Type B pancreatic cell (in vitro differentiated cells): ENCODE measurements around a stretch of chr20.

GRCh38 chr20:50369584-50369983 lies 140.6 kb upstream of the PTPN1 start:
- PRO-cap, result no peak

- PRO-cap, result no peak
Observed at GRCh38 chr20:50399110-50400064, 110.8 kb upstream of the PTPN1 start.

- PRO-cap, result no peak
Observed at GRCh38 chr20:50400556-50400949, 109.6 kb upstream of the PTPN1 start.

GRCh38 chr20:50456170-50456568 lies 54.0 kb upstream of the PTPN1 start:
- PRO-cap, result no peak

DNA sequence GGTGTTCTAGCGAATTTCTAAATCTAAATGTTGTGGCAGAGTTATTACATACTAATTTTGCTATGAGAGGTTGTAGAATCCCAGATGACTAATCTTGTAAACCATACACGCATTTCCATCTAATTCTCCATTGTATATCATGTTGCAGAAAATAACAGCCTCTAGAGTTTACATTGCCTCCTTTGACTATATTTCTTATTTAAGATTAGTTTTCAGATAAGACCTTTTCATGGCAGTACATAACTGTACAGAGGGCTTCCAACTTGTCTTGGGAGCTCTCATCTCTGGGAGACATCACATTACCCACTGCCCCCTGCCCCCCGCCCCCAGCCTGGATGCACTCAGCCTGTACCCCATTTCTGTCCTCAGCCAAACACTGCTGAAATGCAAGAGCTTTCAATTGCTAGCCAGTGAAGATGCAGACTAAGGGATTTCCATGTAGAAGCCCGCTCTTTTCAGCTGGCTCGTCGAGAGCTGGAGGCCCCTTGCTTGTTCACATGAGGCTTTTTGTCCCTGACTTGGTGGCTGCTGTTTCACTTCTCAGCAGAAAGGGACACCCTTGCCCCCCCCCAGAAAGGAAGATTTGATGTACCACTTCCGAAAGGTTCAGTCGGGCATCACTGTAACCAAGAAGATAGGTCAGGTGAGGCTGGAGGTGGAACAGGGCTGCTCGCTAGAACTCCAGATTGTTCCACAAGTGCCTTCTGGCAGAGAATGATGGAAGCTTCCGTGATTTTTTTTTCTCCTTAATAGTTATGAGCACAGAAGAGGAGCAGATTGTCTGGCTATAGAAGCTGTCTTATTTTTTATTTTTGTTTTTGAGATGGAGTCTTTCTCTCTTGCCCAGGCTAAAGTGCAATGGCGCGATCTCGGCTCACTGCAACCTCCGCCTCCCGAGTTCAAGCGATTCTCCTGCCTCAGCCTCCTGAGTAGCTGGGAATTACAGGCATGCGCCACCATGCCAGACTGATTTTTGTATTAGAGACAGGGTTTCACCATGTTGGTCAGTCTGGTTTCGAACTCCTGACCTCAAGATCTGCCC lies 23.3 kb downstream of the PTPN1 start:
- PRO-cap, result no peak

DNA sequence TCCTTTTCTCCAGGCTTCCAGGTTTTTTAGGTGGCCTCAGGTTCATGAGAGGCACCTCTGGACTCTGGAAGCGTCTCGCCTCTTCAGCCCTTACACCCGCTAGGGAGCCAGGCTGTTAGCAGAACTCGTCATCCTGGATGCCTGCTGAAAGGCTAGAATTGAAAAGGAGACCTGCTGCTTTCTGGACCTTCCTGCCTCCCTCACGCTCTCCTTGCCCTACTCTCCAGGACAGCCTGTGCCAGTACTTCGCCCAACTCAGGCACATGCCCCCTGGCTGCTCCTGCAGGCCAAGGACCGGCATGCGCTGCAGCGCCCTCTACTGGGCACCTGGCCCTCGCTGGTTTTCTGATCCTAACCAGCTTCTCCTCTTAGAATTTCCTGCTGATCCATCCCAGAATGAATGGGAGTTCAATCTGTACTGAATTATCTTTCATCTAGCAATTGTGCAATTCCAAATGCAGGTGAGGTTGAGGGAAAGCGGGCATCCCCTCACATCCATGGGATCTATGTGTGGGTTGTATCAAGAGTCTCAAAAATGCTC lies 77.9 kb downstream of the PTPN1 start:
- PRO-cap, result no peak

DNA sequence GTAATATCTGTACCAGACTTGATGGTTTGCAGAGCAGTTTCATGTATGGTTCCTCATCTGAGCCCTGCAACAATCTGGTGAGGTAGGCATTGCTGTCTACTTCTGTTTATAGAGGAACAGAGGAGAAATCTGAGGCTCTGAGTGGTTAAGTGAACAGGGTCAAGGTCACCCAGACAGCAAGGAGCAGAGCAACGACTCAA lies 4.1 kb upstream of the PARD6B start:
- PRO-cap, result no peak

- PRO-cap, result no peak
Observed at GRCh38 chr20:50727844-50728540, 3.4 kb upstream of the PARD6B start.

- PRO-cap, result bidirectional peak, plus-strand start at chr20:50730624, minus-strand start at chr20:50730432
Observed at GRCh38 chr20:50730106-50730827, 1.1 kb upstream of the PARD6B start.

DNA sequence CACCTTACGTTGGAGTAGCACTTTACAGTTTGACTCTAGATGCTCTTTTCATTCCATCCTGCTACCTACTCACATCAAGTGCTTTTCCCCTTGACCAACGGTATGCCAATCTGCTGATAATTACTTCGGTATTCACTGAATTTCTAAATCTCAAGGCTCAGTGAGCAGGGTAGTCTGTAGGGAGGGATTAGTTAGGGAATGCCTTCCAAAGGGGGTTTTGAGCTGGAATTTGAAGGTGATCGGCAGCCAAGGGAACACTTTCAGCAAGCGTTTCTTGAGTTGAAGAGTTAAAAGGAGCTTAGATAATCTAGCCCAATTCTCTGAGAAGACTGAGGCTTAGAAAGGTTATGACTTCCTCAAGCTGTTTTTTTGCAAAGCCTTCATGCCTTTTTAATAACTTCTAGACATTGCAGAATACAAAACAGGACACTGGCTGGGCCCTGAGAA lies 1.0 kb downstream of the PARD6B start:
- PRO-cap, result no peak

GRCh38 chr20:50870205-50871243 lies 60.7 kb downstream of the ADNP start:
- PRO-cap, result bidirectional peak, plus-strand start at chr20:50871054, minus-strand start at chr20:50870878

GRCh38 chr20:50897118-50897964 lies 33.9 kb downstream of the ADNP start:
- PRO-cap, result no peak

- PRO-cap, result no peak
Observed at GRCh38 chr20:50919192-50919740, 12.0 kb downstream of the ADNP start.

- PRO-cap, result no peak
Observed at GRCh38 chr20:50922154-50922888, 8.9 kb downstream of the ADNP start.

DNA sequence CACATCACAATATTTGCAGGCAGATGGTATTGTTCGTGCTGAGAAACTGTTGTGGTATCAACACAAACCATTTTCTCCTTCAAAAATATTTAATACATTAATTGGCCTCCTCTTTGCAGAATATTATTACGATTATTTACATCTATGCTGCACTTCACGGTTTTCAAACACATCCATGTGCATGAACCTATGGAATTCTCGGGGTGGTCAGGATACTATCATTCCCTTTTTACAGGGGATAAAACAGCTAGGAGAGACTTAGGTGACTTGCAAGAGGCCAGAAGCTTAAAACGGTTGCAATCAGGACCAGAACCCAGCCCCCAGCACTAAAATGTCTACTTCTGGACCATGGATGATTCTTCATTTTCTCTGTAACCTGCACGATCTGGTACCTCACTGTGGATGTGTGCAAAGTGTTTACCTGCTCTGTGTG lies 85.0 kb upstream of the KCNG1 start:
- PRO-cap, result unidirectional peak, minus-strand start at position 203 of the sequence

GRCh38 chr20:51200028-51200346 lies 177.1 kb upstream of the KCNG1 start:
- PRO-cap, result no peak

GRCh38 chr20:51221420-51222606 lies 198.9 kb upstream of the KCNG1 start:
- PRO-cap, result bidirectional peak, plus-strand start at chr20:51222304, minus-strand start at chr20:51222243

- PRO-cap, result no peak
Observed at GRCh38 chr20:51417316-51418141, 125.0 kb downstream of the NFATC2 start.

DNA sequence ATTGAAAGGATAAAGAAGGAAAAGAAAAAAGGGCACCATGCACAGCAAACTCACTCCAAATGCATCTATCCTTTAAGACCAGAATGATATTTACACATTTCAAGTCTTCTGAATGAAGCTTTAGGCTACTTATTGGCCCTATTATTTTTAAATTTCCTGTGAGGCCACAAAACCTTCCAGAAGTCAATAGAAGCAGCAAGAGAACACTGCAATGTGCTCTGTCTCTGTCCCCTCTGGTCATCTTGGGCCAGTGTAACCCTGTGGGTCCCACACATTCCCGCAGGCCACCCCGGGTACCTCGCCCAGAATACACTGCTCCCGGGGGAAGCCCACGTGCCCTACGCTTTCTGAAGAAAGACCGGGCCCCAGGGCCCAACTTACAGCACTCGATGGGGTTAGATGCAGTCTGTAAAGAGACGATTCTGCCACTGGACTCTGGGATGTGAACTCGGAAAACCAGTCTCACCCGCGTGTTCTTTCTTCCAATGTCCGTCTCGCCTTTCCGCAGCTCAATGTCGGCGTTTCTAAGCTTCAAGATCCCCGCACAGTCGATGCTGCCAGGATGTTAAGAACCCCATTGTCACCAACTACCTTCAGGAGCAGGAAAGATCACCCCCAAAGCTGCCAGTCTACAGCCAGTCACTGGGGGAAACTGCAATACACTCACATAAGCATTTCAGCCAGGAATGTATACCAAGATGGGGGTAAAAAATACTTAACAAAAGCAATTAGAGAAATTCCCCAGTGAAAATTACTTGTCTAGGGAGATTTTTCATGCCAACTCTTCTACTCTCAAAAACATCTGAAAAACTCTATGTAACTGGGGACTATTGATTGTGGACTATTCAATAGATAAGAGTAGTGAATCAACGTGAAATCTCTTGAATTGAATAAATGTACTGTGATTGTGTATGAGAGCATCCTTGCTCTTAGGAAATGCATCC lies 68.6 kb downstream of the NFATC2 start:
- PRO-cap, result no peak

- PRO-cap, result no peak
Observed at GRCh38 chr20:51525169-51525548, 17.4 kb downstream of the NFATC2 start.